Tibial nerve (tissue), 3 donors: ENCODE results near the genes MEX3C and RAB27B.

DNA sequence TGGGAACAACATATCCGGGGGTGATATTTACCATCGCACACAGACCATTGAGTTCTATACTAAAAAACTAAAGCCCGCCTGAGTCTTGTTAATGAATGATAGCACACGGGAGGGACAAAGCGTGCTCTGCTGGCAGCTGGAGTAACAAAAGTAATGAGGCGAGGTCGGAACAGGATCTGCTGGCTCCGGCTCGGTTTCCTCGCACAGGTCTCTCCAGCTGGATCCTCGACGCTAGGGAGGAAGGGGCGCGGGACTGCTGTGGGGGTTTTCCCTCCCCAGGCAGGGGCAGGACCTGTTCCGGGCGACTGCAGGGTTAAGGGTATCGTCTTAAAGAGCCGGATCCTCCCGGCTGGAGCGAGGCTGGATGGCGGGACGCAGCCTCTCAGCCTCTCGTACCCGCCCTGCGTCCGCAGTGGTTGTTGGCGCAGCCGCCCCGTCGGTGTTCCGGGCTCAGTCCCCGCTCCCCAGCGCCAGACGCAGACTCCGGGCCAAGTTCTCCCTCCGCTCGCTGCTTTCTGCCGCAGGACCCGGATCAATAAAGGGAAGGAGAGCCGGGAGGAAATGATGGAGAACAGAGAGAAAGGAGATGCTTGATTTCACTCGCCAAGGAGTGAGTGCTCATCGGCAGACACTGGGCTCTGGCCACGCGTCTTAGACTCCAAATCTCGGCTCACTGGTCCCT, 1.2 kb upstream of the LIPG start:
- PRO-cap: no peak
- RAMPAGE, long total RNA, 3 experiments: no peak in any of the 3 experiments

GRCh38 chr18:49810950-49811989, 2.1 kb downstream of the ACAA2 start:
- PRO-cap: no peak
- RAMPAGE, long total RNA, 3 experiments: no peak in any of the 3 experiments

GRCh38 chr18:49837853-49838423, 24.6 kb upstream of the ACAA2 start:
- PRO-cap: no peak
- RAMPAGE, long total RNA, 3 experiments: no peak in any of the 3 experiments

DNA sequence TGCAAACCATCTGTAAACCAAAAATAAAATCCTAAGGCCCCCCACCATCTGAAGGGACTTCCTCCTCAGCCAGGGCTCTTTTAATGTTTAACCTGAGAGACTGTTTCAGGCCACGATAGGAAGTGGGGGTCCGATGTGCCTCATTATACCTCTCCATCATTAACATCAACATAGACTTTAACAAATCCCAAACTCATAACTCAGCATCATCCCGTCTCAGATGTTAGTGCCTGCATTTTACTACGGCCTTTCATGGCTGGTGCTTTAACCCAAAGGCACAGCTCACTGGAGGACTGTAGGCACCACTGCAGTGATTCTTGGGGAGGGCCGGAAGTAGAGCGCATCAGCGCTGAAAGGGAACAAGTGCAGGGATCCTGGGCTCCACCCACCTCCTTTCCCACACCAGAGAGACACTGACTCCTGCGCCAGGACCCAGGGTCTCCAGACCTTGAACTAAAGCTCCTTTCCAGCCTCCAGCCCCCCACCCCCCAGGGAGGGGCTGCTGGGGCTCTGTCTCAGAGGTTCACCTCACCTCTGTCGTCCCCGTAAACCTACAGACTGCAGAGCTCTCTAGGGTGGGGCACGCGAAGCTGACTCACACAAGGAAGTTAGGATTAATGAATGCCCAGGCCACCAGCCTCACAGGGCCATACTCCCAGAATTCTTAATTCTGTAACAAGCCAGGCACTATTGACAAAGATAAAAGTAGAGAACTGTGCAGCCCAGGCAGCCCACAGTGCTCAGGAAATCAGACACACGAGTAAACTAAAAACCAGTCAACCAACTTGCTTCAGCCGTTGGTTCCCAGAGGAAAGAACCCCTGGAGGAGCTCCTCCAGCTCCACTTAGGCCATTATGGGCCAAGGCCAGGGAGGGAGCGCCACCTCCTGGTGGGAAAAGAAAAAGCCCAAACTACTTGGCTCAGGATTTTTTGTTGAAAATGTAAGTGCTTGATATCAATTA, 45.0 kb upstream of the ACAA2 start:
- PRO-cap: no peak
- RAMPAGE, long total RNA, 3 experiments: no peak in any of the 3 experiments

GRCh38 chr18:49859002-49859587, 45.8 kb upstream of the ACAA2 start:
- PRO-cap: no peak
- RAMPAGE, long total RNA, 3 experiments: no peak in any of the 3 experiments

GRCh38 chr18:50269095-50269973, 3.0 kb upstream of the CFAP53 start:
- PRO-cap: no peak
- RAMPAGE, long total RNA, 3 experiments: no peak in any of the 3 experiments

DNA sequence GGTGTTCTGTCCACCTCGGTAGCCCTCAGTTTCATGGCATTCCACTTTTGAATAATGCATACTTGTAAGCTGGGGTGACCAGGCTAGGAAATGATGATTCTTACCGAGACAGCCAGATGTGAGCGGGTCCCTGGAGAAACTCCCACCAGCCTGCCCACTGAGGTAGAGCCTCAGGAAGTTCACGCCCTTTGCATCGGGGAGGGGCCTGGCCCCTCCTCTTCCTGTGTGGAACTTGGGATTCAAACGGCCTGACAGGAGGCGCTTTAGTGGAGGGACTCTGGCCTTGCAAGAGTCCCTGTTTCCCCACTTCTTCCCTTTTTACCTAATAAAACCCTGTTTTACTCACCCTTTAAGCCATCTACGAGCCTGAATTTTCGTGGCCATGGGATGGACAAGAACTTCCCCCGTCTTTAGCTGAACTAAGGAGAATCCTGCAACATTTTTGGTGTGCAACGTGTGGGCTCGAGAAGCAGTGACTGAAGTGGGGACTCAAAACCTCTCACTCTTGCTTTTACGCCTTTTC, 44.6 kb downstream of the MRO start:
- PRO-cap: no peak
- RAMPAGE, long total RNA, 3 experiments: no peak in any of the 3 experiments

GRCh38 chr18:50854796-50855090, 24.2 kb upstream of the ME2 start:
- PRO-cap: no peak
- RAMPAGE, long total RNA, 3 experiments: no peak in any of the 3 experiments

GRCh38 chr18:51193585-51194139, 3.8 kb downstream of the MEX3C start:
- PRO-cap: no peak
- RAMPAGE, long total RNA, 3 experiments: no peak in any of the 3 experiments

DNA sequence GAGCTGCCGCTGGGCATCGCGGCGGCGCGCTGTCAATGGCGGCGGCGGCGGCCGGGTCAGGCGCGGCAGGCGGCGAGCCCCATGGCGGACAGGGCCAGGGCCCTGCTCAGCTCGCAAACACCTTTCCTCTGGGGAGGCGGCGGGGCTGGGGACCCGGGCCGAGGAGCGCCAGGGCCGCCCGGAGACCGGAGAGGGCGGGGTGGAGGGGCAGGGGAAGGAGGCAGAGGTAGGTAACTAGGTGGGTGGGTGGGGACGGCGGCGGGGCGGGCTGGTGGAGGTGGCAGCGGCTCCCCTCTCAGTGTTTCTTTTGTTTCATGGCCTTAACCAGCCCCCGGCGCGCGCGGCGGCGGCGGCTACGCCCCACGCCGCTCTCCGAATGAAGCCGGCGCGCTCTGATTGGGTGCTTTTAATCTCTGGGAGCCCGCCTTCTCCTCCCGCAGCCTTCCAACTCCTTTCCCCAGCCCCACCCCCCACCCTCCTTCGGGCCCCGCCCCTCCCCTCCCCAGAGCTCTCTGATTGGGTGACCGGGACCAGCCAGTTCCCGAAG, at the start of gene MEX3C:
MEX3C (minus strand) TSS at position 378 of the 547 bp plus-strand sequence.
- PRO-cap: bidirectional peak, plus-strand start outside the sequence, minus-strand start at position 378 of the sequence
- RAMPAGE, long total RNA, 3 experiments: no peak in any of the 3 experiments

- PRO-cap: no peak
- RAMPAGE, long total RNA, 3 experiments: no peak in any of the 3 experiments
Measured at GRCh38 chr18:51211352-51211737, 13.9 kb upstream of the MEX3C start.

DNA sequence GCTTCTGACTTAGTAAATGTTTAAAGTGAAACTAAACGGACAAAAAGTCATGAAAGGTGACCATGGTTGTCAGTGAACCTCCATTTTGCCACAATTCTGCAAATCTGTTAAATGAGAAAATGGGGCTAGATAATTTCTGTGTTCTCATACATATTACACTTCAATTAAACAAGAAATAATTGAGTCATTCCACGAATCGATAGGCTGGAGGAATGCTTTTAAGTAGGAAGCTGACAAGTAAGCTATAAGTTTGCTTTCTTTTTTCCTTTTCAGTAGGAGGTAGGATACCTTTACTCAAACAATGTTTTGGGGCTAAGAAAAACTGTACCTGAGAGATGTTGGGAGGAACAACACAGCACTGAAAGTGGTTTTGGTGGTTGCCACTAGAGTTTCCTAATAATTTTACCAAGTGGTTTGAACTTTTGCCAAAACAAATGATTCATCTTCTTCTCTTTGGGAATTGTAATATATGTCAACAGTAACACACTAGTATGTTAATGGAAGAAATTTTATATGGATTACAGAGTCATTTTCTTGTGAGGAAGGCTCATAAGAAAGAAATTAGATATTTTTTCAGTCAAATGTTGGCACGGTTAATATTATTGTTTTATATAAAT, 17.2 kb downstream of the DYNAP start:
- PRO-cap: no peak
- RAMPAGE, long total RNA, 3 experiments: no peak in any of the 3 experiments

GRCh38 chr18:54827977-54829106, at the start of gene RAB27B:
TSS of gene RAB27B (plus strand) at chr18:54828477.
- PRO-cap: no peak
- RAMPAGE, long total RNA, 3 experiments: start-site peak on the plus strand in 1 of 3 experiments, at chr18:54828432-54828489 at its widest, 13 reads per replicate

- PRO-cap: no peak
- RAMPAGE, long total RNA, 3 experiments: no peak in any of the 3 experiments
Measured at GRCh38 chr18:54957828-54958454, 1.3 kb downstream of the CCDC68 start.

DNA sequence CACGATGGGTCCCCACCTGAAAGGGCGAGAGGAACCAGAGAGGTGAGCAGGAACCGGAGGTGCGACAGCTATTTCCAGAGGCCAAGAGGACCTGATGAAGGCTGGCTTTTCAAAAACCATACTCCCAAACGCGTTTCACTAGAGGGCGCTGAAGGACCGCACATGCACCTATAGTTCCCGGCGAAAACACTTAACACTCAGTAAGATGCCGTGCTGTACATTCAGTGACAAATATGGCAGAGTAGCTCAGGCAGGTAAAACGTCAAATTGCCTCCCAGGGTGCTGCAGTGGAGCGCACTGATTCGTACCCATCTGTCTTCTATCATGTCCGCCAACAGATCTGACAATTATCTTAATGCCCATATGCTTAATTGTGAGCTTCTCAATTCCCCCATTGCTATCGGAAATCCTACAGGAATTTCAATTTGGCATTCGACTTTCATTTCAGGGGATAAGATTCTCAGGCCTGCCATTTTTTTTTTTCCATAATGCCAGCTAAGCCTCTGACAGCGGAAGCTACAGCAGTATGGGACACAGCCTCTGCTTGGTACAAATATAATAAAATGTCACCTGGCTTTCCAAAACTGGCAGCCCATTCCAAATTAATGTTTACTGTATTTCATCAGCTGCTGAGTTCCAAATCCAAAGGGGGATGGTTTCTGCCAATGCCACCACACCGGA, 275.5 kb upstream of the CCDC68 start:
- PRO-cap: no peak
- RAMPAGE, long total RNA, 3 experiments: no peak in any of the 3 experiments

- PRO-cap: no peak
- RAMPAGE, long total RNA, 3 experiments: no peak in any of the 3 experiments
Measured at GRCh38 chr18:55254288-55254771, 295.1 kb upstream of the CCDC68 start.

GRCh38 chr18:55319356-55319933, 268.5 kb downstream of the TCF4 start:
- PRO-cap: unidirectional peak, plus-strand start at chr18:55319756
- RAMPAGE, long total RNA, 3 experiments: no peak in any of the 3 experiments

- PRO-cap: bidirectional peak, plus-strand start at chr18:55321929, minus-strand start at chr18:55321756
- RAMPAGE, long total RNA, 3 experiments: no peak in any of the 3 experiments
Measured at GRCh38 chr18:55321541-55322105, 266.4 kb downstream of the TCF4 start.

- PRO-cap: no peak
- RAMPAGE, long total RNA, 3 experiments: no peak in any of the 3 experiments
Measured at GRCh38 chr18:55402672-55403222, 185.2 kb downstream of the TCF4 start.

- PRO-cap: unidirectional peak, plus-strand start at chr18:55406071
- RAMPAGE, long total RNA, 3 experiments: no peak in any of the 3 experiments
Measured at GRCh38 chr18:55405856-55406325, 182.1 kb downstream of the TCF4 start.